ENCODE measurements around a stretch of chr1.

DNA sequence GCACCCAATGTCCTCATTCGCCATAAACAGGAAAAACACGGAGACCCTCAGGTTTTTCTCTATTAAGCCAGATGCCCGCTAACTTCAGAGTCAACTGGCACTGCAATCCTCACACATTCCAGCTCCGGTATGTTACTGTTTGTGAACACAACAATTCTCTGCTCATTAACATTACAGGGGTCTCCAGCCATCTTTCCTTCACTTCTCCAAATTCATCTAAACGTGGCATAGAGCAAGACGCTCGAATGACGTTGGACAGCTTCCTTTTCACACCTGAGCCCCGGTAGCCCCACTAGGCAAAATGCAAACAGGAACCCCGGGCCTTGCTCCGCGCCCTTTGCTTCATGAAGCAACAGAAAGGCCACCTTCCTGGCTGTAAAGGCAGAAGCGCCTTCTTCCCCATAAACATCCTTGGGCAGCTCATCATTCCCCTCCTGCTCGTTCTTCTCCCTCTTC, 1.4 kb downstream of the LBR start:
- PRO-cap = no peak

GRCh38 chr1:225699962-225700902, 47.3 kb upstream of the ENAH start:
- PRO-cap = no peak

- PRO-cap = no peak
Measured at GRCh38 chr1:225709120-225709625, 56.2 kb upstream of the ENAH start.

GRCh38 chr1:225767487-225768207, 10.0 kb upstream of the SRP9 start:
- PRO-cap = no peak

- PRO-cap = no peak
Measured at GRCh38 chr1:225882590-225883567, 699 bp upstream of the TMEM63A start.

GRCh38 chr1:225883722-225884399, 1.7 kb upstream of the TMEM63A start:
- PRO-cap = no peak

DNA sequence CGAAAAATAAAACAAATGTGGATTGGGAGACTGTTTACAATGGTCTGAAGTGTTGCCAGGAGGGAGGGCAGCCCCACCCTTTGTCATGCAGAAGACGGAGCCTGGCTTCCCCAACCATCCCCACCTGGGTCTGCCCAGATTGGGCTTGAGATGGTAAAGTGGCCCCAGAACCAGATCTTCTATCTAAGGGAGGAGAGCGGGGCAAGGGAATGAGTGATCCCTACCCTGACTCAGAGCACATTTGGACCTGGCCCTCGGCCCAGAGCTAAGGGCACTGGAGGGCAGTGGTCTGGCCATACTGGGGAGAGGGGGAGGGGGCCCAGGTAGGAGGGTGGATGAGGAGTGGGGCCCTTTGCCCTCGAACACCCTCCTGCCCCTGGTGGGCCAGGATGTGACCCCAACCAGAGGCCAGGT, 1.4 kb upstream of the LEFTY1 start:
- PRO-cap = no peak

- PRO-cap = no peak
Measured at GRCh38 chr1:225919834-225920560, 4.1 kb downstream of the PYCR2 start.

DNA sequence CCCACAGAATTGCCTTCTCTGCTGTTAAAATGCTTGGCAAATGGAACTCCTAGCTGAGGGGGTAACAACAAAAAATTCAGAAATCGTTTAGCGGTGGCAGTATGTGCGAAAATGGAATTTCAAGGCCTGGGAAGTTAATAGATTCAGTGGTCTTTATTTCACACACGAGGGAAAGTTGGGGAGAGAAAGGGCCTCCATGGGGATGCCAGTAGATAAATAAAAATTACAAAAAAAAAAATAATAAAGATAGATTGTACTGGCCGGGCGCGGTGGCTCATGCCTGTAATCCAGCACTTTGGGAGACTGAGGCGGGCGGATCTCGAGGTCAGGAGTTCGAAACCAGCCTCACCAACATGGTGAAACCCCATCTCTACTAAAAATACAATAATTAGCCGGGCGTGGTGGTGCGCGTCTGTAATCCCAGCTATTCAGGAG, 1.2 kb upstream of the SDE2 start:
- PRO-cap = no peak

- PRO-cap = no peak
Measured at GRCh38 chr1:226001863-226002685, 2.9 kb upstream of the SDE2 start.

GRCh38 chr1:226034354-226035005, 28.0 kb upstream of the H3-3A start:
- PRO-cap = no peak

- PRO-cap = no peak
Measured at GRCh38 chr1:226074595-226075007, 12.1 kb downstream of the H3-3A start.

DNA sequence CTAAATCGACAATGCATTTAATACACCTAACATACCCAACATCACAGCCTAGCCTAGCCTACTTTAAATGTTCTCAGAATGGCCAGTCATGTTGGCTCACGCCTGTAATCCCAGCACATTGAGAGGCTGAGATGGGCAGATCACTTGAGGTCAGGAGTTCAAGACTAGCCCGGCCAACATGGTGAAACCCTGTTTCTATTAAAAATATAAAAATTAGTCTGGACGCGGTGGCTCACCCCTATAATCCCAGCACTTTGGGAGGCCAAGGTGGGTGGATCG, 14.5 kb downstream of the H3-3A start:
- PRO-cap = no peak

DNA sequence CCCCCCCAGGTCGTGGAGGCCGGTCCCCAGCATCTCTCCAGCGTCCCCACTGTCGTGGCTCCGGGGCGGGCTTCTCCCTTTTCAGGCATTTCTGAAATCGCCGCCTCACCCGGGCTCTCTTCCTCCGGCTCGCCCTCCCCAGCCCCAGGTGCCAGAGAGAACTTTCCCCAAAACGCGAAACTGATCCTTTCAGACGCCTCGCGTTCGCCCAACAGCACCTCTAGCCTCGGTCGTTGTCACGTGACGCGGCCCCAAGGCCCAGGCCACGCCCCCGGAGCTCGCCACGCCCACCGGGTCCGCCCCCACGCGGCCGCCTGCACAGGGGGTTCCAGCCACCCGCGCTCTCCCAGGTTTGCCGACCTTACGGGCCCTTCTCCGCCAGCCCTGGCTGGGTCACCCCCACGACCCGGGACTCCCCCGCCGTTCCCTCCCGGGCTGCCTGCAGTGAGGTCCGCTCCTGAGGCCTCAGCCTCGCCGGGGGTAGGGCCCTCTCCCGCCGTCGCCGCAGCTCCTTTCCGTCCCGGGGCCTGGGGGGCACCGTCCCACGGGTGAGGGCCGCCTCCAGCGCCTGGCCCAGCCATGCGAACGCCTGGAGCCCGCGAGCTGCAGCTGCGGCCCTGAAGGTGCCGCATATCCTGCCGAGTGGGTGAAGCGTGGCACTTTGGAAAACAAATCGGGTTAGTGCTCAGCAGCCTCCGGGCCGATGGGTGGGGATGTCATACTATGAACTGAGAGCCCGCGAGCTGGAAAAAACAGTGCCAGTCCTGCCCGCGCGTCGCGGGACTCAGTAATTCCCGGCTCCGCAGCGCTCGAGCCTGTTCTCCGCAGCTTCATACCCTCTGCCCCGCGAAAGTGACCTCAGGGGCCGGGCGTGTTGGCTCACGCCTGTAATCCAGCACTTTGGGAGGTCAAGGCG, 21.0 kb downstream of the H3-3A start:
- PRO-cap = unidirectional peak, minus-strand start at position 235 of the sequence

DNA sequence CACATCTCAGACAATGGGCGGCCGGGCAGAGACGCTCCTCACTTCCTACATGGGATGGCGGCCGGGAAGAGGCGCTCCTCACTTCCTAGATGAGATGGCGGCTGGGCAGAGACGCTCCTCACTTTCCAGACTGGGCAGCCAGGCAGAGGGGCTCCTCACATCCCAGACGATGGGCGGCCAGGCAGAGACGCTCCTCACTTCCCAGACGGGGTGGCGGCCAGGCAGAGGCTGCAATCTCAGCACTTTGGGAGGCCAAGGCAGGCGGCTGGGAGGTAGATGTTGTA, 52.8 kb downstream of the H3-3A start:
- PRO-cap = no peak

DNA sequence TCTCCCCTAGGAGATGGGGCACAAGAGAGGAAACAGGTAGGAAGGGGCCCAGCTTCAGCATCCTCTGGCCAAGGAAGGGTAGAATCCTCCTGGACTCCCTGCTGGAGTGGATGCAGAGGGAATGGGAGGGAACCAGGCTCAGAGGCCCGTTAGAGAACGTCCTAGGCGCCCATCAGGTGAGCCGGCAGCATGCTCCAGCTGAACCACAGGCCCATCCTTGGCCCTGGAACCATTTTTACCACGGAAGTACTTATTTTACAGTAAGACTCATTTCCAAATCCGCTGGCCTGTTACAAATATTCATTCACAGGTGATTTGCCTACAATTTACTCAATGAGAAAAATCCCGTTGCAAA, 58.1 kb downstream of the H3-3A start:
- PRO-cap = no peak

DNA sequence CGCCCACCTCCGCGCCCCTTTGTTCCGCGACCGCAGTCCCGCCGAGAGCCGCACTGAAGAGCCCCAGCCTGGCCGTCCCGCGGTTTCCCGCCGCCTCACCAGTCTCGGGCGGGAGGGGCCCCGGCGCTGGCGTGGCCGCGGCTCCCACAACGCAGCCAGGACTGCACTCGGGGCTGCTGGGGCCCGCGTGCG, 59.4 kb downstream of the H3-3A start:
- PRO-cap = bidirectional peak, plus-strand start at position 35 of the sequence, minus-strand start at position 163 of the sequence

DNA sequence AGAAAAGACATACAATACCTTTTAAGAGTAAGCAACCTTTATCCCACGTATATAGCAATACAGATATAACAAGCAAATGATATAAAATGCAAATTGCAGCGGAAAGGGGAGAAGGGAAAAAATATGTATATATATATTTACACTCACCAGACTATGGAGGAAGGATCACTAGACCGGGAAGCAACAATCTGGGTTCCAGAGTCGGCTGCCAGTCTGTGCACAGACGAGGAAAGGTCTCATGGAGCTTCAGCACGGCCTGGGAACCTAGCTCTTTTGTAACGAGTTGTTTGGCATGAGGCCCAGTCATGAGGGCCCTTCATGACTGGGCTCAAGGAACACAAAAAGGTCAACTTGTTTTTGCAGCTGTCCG, 6.1 kb upstream of the STUM start:
- PRO-cap = no peak

DNA sequence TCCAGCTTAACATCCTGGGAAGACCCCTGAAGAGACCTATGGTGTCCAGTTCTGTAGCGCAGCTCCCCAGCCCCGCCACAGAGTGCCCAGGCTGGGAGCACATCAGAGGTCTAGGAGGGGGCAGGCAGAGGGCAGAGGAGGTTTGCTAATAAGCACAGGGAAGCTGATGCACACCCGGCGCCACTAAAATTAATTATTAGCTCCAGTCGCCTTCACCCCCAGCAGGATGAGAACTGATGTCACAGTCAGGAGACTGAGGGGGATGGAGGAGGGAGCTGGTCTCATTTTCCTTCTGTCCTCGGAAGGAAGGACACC, 38.4 kb downstream of the STUM start:
- PRO-cap = no peak

DNA sequence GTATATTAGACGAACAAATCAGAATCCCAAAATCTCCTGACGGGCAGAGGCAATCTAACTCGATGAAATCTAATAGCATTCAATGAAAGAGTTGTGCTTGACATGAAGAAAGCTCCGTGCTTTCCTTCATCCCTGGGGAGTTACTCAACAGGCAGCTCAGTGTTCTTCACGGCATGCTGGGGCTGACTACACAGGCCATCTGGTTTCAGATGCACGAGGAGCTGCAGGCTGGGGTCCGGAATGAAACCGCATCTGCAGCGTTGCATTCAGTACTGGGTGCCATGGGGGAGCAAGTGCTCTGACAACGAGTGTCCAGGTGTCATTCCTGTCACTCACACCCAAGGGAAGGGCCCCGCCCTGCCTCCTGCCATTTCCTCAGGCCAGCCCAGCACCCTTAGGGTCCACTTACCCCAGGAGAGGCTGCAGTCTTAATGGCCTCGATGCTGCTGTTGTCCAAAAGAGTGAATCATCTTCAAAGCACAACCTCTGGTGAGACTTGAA, 61.3 kb downstream of the STUM start:
- PRO-cap = no peak